Pericardium fibroblast (primary cell): ENCODE data around the gene KDM3A.

DNA sequence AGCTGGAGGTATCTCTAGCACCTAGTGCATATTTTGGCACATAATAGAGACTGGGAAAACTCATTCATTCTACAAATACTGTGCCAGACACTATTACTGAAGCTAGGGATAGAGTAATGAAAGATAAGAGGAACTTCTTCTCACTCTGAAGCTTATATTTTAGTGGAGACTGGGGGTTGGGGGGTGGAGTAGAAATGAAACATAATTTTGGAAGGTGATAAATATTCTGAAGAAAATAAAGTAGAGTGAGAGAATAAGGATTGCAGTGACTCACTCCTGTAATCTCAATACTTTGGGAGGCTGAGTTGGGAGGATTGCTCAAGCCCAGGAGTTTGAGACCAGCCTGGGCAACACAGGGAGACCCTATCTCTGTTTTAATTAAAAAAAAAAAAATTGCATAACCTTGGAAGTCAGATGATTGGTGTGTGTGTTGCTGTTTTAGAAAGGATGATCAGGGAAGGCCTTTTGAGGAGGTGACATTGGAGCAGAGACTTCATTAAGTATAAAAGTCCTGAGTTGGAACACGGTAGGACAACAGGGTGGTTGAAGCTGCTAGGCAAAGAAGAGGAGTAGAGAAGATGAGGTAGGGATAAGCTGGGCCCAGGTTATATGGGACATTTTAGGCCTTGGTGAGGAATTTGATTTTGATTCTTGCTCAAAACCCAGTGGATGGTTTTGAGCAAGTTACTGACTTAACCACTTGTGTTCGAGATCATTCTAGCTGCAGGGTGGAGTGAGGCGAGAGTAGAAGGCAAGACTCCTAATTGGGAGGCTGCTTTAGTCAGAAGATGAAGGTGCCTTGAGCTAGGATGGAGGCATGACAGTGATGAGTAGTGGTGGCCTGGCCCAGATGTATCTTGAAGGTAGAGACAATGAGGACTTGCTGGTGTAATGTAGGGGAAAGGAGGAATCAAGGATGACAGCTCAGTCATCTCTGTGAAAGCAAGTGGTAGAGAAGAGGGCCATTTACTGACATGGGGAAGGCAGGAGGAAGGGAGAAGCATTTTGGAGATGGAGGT, 19.6 kb downstream of the KCMF1 start:
- RAMPAGE, long total RNA = no peak

GRCh38 chr2:85265226-85265623, 62.6 kb downstream of the TGOLN2 start:
- RAMPAGE, long total RNA = no peak

DNA sequence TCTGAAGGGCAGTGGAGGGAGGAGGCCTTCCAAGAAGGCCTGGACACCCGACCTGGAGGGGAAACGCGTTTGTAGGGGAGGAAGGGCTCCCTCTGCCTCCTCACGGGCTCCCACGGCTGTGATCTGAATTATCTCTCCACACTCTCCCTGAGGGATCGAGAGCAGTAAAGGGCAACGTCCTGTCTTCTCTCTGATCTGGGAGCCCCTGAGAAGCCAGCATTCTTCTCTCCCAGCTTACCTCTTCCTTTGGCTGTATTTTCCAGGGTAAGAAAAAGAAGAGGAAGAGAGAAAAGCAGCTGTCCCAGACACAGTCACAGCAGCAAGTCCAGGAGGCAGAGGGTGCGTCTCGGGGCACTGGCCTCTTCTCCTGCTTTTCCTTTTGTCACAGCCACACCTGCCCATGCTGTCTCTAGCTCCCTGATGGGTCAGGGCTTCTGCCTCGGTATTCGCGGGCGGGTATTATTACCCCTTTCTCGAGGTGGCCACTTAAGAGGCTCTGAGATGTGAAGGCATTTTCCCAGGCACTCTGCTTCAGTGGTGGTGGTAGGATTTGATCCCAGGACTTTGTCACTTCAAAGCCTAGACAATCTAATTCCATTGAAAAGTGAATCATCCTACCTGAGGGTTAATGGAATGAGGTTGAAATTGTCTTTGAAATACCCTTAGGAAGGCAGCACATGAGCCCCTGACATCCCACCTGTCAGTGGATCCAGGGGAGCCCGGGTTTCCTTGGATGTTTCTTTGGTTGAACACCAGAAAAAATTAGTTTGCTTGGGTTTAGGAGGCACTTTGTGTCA, 20.2 kb downstream of the TGOLN2 start:
- RAMPAGE, long total RNA = no peak

DNA sequence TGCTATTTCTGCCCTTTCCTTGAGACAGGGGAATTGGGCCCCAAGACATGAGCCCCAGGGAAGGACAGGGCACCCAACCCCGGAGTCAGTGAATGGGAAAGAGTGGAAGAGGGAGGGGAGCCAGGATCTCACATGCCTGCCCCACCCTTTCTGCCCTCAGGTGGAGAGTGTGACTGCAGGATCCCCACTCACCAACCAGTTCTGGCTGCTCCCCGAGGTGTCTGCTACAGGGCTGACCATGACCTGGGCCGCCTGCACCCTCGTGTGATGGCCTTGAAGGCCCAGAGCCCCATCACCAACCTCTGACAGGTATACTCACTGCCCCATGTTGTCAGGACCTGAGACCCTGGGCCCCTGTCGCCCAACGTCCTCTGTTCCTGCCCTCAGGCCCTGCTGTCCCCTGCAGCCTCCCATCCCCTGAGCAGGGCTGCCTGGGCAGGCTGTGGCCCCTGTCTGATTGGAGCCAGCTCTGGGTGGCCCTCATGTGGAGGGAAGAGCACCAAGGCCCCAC, 11.9 kb downstream of the TGOLN2 start:
- RAMPAGE, long total RNA = no peak

DNA sequence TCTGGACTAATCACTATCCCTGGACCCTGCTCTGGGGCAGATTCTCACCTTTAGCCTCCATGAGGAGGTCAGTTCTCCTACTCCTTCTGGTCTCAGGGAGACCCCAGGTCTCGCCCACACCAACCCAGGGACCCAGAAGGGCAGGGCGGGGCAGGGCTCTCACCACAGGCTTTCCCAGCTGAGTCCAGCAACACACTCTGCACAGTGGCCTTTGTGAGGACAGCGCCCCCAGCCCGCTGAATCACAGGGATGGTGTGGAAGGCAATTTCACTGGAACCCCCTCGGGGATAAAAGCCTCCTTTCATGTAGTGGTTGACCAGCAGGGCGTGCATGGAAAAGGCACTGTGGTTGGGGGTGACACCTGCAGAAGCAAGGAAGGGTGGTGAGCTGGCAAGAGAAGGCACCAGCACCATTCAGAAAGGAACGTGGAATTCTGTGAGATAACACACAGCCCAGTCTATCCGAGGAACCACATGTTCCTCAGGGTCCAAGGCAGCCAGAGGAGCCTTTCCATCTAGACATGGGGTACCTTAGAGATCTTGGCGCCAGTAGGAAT, 5.0 kb downstream of the RETSAT start:
- RAMPAGE, long total RNA = no peak

DNA sequence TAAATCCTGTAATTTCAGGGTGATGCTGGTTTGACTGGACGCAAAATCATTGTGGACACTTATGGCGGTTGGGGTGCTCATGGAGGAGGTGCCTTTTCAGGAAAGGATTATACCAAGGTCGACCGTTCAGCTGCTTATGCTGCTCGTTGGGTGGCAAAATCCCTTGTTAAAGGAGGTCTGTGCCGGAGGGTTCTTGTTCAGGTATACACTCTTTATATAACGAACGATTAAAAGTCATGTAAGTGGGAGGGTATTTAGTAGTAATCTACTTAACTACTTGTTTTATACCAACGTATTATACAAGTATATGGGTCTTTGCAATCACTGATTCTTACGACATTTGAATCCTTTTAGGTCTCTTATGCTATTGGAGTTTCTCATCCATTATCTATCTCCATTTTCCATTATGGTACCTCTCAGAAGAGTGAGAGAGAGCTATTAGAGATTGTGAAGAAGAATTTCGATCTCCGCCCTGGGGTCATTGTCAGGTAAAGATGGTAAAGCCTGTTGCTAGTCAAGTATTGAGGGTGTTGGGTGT, 3.6 kb downstream of the MAT2A start:
- RAMPAGE, long total RNA = no peak

DNA sequence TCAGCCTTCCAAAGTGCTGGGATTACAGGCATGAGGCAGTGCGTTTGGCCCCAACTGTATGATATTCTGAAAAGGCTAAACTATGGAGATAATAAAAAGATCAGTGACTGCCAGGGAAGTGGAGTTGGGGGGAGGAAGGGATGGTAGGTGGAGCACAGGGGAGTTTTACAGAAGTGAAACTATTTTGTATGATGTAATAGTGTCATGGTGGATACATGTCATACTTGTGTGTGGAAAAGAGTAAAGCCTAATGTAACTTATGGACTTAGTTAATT, 2.8 kb upstream of the GGCX start:
- RAMPAGE, long total RNA = no peak

DNA sequence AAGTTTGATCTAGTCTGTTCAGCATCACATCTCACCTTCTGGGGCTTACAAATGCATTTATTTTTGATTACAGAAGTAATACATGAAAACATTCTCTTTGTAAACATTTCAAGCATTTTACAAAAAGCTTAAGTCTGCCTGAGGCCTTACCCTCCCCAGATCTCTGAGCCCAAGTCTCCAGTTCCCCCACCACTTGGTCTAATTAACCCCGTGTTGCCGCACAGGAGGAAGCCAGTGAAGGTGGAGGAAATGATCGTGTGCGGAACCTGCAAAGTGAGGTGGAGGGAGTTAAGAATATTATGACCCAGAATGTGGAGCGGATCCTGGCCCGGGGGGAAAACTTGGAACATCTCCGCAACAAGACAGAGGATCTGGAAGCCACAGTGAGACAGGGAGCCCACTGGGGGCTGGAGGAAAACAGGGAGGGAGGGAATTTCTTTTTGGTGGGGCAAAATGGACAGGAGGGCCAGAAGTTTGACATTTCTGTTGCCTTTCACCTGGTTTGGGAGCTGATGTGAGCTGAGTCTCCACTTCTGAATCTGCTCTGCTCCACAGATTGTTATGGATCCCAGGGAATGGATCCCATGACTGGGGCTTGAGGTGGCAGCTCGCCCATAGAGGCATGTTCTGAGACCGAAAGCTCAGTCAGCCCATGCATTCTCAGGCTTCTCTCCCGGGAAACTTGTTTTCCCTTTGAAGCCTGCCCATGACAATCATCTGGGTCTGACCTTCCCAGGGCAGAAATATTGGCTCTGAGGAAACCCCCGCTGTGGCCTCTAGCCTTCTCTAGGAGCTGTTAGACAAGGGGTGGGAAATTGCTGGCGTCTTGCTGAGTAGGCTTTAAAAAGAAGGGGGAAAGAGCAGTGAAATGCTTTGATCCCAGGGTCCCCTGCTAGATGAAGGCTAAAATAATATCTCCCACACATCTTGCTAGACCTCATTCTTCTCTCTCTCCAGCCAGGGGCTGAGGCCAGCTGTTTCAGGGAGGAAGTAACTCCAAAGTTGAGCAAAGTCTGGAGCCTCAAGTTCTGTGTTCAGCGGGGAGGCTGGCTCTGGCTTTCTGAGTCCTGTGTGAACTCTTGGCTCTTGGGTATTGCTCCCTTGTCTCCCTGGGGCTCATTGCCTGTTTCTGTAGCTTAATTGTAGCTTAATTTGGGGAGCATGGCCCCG, 1.8 kb downstream of the VAMP8 start:
- RAMPAGE, long total RNA = no peak

DNA sequence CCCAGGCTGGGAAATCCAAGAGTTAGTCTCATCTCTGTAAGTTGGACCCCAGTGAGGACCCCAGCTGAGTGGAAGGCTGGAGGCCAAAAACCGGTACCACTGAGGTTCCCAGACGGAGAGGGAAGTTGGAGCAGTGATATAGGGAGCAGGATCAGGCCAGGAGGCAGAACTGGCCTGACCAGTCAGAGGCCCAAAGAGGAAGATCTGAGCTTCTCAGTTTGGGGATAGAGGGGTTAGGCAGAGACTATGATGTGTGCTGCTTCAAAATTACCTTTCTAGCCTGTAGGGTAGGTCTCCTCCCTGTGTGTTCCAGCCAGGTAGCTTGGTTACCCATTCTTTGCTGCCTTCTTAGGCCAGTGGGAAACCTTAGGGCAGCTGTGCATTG, 4.6 kb upstream of the RNF181 start:
- RAMPAGE, long total RNA = no peak

DNA sequence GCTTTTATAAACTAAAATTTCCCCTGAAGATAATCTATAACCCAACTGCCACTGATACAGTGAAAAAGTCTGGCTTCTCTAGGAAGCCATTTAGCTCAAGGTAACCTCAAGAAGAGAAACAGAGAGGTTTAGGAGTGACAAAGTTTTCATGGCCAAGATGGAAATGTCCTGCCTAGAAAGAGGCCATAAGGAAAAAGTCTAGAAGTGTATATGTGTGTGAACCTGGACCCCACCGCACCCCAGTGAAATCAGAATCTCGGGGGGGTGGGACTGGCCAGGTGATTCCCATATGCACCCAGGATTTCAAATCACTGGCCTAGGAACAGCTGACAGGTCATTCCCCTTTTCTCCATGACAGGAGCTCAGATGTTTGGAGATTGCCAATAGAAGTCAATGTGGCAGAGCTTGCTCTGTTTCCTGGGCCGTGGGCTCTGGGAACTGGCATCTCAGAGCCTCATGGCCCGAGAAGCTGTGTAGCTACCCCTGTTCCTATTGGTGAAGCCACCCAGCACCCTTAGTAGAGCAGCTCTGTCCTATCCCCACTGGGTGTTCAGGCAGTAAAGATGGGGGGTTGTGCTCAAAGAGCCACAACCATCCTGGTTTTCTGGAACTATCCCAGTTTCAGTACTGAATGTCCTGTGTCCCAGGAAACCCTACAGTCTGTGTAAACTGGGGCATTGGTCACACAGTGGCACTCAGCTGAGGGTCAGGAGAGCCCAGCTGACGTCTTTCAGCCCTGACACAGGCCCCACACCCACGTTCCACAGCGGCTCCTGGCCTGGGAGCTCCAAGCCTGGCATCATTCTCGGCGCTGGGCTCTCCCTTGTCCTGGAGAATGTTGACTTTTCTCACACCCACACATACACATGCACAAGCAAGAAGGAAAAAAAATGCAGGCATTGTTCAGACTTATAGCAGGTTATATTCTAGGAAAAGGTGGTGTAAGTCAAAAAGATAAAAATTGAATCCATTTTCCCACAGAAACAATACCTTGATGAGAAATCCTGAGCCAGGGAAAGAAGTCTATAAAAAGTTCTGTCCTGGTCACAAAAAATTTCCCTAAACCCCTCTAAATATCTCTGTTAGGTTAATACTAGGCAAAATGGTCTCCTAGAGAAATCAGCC, 18.9 kb downstream of the GNLY start:
- RAMPAGE, long total RNA = no peak

DNA sequence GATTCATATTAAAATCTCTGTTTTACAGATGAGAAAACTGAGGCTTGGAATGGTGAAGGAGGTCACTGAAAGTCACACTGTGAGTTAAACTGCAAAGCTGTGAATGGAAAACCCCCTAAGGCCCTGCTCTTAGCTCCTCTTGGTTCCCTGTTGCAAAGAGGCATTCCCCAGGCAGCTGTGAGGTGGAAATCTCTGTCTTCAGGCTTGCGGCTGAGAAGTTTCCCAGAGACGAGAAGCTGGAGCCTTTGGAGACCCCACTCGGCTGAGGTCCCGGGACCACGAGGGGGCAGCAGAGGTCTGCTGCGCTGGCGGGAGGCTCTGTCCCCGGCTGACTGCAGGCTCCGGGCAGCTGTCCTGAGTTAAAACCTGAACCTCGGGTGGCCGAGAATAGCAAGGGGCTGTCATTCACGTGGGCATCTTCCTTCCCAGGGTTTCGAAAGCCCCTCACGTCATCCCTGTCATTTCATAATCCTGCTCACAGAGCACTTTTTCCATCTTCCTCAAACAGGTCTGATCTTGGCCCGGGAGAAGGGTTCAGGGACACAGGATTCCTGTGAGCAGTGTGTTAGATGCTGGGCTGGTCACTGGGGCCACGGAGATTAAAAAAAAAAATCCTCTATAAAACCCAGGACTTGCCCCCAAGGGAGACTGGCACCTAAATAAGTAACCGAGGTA, 24.8 kb upstream of the ATOH8 start:
- RAMPAGE, long total RNA = no peak

- RAMPAGE, long total RNA = no peak
Observed at GRCh38 chr2:85741556-85742422, 12.0 kb upstream of the ATOH8 start.

GRCh38 chr2:85761712-85762093, 7.9 kb downstream of the ATOH8 start:
- RAMPAGE, long total RNA = no peak

DNA sequence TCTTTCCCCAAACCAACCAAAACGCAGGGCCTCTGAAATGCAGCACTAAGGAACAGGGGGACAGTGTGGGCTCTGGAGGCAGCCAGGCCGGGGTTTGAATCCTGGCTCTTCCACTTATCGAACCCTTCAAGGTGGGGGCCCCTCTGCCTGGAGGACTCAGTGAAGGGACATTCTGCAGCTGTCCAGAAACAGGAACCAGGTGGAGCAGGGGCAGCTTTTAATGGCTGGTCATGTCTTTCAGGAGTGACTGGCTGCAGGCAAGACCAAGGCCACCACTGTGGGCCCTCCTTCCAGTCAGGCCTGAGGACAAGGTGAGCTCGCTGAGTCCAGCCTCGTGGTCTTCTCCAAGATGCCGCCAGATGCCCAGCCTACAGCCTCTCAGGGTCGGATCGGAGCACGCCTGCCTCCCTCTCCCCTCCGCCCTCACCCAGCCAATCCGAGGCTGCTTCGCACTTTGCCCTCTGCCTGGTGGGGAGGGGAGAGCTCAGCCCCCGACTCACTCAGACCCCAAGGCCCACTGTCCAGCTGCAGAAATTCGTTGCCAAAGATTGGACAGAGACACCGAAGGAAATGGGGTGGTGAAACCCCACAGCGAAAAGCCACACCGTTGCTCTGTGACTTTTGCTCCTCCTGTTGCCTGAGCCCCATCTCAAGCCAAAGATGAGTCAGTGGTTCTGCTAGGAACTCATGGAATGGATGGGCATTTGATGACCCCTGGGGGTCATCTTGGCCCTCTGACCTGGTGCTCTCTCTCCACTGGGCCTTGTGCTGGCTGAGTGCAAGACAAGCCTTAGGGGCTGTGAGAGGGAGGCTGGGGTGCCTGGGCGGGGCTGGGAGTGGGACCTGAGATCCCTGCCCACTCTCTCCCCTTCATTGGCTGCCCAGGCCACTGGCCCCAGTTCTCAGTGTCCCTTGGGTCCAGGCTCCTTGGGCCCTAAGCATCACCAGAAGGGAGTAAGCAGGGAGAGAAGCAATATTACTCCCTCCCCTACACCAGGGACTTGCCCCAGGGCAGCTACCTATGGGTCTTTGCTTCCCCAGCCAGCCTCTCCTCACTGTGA, 33.2 kb downstream of the ATOH8 start:
- RAMPAGE, long total RNA = no peak

DNA sequence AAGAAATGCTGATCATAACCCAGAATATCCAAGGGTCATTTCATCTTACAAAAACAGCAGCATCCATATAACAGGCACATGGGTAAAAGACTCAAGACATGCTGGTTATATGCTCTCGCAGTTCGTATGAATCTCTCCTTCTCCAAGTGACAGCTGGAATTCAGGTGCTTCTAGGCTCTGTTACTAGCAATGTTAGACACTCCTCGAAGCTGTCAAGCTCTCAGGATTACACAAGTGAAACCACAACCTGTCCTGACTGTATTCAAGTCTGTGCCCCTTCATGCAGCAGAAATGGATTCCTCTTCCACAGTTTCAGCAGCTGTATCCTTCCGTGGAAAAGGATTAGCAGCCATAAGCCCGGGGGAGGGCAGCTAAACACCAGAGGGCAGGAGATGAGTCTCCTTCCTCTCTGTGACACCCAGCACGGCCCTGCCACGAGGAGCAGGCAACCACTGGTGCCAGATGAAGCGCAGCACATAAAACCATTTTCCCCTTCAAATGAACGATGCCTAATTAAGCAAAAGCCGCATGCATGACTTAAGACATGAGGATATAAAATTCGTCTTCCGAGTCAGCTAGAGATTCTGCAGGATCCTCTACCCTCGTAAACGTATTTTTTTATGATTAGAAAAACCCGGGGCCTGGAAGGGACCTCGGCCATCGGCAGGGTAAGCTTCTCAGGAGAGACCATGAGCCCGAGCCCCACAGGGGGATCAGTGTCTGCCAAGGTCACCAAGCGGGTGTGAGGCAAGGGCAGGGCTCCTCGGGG, 1.2 kb downstream of the ST3GAL5 start:
- RAMPAGE, long total RNA = no peak

- RAMPAGE, long total RNA = no peak
Observed at GRCh38 chr2:85894301-85895044, 5.7 kb upstream of the ST3GAL5 start.

- RAMPAGE, long total RNA = no peak
Observed at GRCh38 chr2:86135423-86136079, 29.5 kb downstream of the PTCD3 start.

DNA sequence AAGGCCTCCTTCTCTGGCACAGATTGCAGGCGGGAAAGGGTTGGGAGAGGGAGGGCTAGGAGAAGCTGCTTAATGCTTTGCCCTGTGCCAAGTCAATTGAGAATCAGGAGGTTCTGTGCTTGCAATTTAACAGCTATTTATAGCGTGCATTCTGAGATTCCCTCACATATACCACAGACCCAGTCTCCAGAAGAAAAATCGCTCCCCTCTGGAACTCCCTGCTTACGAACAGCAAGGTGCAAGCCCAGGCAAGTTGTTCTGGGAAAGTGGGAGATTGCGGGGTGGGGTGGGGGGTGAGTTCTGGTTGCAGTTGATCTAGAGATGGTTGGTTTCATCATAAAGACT, 56.9 kb downstream of the REEP1 start:
- RAMPAGE, long total RNA = no peak

GRCh38 chr2:86441273-86441725, at the start of gene KDM3A:
TSS of gene KDM3A (plus strand) at chr2:86441371.
- RAMPAGE, long total RNA = start-site peak on the plus strand at chr2:86441366-86441477, 171 and 76 reads in 2 replicates

GRCh38 chr2:86489251-86489624, 48.1 kb downstream of the KDM3A start:
- RAMPAGE, long total RNA = no peak